Heart (tissue), 3 donors: ENCODE results near the genes RELT, RAB6A and PPME1.

DNA sequence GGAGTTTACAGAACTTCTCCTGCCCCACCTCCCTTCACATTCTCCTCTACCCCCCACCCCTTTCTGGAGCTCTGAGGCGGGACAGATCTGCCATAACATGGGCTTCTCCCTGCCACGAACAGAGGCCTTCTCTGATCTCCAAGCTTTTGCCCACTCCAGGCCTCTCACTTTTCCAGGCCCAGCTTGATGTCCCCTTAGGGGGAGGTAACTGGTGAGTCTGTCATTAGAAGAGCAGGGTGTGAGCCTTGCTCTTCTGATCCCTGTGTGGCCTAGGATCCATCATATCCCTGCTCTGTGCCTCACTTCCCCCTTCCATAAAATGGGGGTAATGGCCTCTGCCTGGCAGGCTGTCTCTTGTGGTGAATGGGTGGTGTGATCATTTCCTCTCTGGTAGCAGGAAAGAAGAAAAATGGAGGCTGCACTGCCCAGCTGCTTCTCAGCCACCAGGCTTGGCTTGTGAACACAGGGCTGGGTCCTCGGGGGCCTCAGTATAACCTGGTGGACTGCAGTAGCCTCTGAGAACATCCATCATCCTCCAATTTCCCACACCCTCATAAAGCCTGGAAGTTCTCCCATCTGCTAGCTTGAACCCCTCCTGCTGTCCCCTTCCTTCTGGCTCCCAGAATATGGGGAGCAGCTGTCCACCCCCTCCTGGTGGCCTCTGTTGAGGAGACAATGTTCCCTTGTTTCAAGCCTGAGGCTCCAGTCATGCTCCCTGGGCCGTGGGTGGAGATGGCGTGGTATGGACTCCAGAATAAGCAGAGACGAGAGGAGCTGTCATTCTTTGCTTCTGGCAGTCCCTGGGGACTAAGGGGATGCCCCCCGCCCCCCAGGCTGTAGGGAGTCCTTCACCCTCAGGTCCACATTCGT lies 5.7 kb downstream of the ARHGEF17 start:
- RAMPAGE, long total RNA, 2 experiments: no peak in any of the 2 experiments

- RAMPAGE, long total RNA, 2 experiments: no peak in any of the 2 experiments
Observed at GRCh38 chr11:73348482-73348961, 27.7 kb upstream of the RELT start.

DNA sequence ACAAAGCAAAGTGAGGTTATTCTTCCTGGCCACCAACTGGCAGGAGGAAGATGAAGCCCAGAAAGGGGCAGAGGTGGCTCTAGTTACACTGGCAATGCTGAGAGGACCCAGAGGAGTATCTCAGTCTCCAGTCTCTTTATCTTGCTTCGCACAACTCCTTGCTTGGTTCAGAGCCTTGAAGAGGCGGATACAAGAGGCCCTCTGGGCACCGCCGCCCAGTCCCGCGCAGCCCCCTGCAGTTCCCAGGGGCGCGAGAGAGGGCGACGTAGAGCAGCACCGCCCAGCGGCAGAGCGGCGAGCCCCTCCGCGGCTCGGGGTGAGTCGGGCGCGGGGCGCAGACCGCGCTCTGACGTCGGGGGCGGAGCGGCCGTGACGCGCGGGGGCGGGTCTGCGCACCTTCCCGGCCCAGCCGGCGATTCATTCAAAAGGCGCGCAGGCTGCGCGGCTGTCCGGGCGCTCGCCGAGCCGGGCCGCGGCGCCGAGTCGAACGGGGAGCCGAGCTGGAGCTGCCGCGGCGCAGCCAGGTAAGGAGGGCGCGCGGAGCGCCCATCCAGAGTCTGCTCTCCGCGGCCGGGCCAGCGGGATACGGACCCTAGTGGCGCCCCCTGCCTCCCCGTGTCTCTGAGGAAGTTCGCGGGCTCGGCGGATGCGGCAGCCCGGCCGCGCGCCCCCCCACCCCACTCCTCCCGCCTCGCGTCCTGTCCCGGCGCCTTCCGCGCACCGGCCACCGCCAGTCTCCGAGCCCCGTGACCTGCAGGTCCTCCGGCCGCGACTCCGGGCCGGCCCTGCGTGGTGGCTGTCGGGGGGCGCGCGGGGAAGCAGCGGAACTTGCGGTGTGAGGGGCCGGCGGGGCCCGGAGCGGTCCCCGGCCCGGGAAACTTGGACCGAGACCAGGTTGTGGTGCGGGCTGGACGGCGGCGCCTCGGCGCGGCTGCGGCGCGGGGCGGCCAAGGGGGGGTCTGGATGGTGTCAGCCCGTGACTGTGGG lies at the start of gene RELT:
Gene RELT, plus strand, starts transcription at position 424 of the 987 bp plus-strand sequence.
- RAMPAGE, long total RNA, 2 experiments: no peak in any of the 2 experiments

GRCh38 chr11:73388172-73389272 lies 12.3 kb downstream of the RELT start:
- RAMPAGE, long total RNA, 2 experiments: no peak in any of the 2 experiments

- RAMPAGE, long total RNA, 2 experiments: no peak in any of the 2 experiments
Observed at GRCh38 chr11:73389992-73390748, 14.0 kb downstream of the RELT start.

DNA sequence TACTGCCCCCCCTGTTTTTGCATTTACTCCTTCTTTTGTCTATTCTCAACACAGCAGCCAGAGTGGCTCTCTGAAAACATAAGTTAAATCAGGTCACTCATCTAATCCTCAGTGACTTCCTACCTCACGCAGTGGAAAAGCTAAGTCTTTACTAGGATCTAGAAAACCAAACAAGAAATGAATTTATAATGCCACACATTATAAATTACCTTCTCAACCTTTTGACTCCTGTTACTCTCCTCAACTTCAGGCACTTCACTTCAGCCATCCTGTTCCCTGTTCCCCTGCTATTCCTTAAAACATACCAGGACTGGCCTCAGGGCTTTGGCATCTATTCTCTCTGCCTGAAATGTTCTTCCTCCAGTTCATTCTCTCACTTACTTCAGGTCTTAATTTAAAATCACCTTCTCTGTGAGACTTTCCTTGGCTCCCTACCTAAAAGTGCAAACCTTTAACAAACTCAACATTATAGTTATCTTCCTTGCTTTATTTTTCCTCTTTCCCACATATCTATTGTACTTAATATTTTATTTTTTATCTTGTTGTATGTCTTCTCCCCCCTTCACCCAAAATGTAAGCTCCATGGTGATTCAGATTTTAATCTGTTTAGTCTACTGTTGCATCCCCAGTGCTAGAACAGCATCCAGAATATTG lies 107.5 kb downstream of the FAM168A start:
- RAMPAGE, long total RNA, 2 experiments: no peak in any of the 2 experiments

DNA sequence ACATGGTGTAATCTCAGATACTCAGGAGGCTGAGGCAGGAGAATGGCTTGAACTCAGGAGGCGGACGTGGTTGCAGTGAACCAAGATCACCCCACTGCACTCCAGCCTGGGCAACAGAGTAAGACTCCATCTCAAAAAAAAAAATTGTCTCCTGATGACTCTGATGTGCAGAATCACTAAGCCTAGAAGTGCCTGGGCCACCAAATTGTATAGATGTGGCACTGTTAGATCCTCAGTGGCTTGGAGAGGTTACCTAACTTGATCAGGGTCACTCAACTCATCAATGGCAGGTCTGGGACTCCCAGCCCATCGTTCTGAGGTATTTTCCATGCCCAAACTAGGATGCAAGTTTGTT lies 10.6 kb downstream of the PLEKHB1 start:
- RAMPAGE, long total RNA, 2 experiments: no peak in any of the 2 experiments

DNA sequence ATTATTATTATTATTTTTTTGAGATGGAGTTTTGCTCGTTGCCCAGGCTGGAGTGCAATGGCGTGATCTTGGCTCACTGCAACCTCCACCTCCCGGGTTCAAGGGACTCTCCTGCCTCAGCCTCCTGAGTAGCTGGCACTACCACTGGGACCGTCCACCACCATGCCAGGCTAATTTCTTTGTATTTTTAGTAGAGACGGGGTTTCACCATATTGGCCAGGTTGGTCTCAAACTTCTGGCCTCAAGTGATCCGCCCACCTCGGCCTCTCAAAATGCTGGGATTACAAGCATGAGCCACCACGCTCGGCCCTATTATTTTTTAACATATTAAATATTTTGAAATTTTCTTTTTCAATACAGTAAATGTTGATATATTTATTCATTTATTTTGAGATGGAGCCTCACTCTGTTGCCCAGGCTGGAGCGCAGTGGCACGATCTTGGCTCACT lies 5.9 kb downstream of the RAB6A start:
- RAMPAGE, long total RNA, 2 experiments: no peak in any of the 2 experiments

- RAMPAGE, long total RNA, 2 experiments: start-site peak on the minus strand in 1 of 2 experiments, at chr11:73760679-73761078 at its widest, 86 to 528 reads per replicate
Observed at GRCh38 chr11:73760610-73761662, at the start of gene RAB6A. TSS of gene RAB6A (minus strand) at chr11:73761074.

DNA sequence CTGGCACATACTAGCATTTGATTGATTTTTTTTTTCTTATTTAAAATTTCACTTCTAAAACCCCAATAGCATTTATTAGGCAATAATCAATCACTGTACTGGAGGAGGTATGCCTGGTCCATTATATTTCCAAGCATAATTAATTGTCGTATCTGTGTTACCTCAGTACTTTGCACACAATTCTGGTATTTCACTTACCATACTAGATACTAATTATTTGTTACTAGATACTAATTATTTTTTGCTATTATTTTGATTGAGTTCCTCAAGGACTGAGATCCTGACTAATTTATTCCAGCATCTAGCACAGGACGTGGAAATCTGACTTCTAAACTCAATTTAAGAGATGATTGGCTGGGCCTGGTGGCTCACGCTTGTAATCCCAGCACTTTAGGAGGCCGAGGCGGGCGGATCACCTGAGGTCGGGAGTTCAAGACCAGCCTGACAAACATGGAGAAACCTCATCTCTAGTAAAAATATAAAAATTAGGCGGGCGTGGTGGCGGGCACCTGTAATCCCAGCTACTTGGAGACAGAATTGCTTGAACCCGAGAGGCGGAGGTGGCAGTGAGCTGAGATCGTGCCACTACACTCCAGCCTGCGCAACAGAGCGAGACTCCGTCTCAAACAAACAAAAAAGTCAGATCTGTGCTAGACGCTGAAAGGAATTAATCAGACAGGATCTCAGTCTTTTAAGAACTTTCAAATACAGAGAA lies 596 bp upstream of the MRPL48 start:
- RAMPAGE, long total RNA, 2 experiments: no peak in any of the 2 experiments

DNA sequence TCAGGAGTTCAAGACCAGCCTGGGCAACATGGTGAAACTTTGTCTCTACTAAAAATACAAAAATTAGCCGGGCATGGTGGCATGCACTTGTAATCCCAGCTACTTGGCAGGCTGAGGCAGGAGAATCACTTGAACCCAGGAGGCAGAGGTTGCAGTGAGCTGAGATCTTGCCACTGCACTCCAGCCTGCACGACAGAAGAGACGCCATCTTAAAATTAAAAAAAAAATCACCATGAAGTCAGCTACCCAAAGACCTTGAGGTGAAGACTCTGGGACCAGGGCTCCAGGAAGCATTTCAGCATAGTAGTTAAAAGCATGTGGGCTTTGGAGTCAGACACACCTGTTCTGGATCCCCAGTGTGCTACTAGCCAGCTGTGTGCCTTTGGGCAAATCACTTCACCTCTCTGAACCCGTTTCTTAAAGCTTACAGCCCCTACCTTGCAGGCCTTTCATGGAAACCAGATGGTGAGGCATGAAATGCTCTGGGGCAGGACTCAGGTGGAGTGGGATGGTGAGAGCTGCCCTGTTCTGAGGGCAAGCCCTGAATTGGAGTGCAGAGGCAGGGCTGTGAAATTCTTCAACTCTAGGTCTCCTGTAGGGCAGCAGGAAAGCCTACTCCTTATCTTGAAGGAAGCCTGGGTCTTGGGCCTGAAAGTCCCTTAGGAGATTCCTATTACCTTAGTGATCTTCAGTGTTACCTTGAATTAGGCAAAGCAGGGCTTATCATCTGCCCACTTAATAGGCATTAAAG lies 10.5 kb downstream of the UCP2 start:
- RAMPAGE, long total RNA, 2 experiments: no peak in any of the 2 experiments

DNA sequence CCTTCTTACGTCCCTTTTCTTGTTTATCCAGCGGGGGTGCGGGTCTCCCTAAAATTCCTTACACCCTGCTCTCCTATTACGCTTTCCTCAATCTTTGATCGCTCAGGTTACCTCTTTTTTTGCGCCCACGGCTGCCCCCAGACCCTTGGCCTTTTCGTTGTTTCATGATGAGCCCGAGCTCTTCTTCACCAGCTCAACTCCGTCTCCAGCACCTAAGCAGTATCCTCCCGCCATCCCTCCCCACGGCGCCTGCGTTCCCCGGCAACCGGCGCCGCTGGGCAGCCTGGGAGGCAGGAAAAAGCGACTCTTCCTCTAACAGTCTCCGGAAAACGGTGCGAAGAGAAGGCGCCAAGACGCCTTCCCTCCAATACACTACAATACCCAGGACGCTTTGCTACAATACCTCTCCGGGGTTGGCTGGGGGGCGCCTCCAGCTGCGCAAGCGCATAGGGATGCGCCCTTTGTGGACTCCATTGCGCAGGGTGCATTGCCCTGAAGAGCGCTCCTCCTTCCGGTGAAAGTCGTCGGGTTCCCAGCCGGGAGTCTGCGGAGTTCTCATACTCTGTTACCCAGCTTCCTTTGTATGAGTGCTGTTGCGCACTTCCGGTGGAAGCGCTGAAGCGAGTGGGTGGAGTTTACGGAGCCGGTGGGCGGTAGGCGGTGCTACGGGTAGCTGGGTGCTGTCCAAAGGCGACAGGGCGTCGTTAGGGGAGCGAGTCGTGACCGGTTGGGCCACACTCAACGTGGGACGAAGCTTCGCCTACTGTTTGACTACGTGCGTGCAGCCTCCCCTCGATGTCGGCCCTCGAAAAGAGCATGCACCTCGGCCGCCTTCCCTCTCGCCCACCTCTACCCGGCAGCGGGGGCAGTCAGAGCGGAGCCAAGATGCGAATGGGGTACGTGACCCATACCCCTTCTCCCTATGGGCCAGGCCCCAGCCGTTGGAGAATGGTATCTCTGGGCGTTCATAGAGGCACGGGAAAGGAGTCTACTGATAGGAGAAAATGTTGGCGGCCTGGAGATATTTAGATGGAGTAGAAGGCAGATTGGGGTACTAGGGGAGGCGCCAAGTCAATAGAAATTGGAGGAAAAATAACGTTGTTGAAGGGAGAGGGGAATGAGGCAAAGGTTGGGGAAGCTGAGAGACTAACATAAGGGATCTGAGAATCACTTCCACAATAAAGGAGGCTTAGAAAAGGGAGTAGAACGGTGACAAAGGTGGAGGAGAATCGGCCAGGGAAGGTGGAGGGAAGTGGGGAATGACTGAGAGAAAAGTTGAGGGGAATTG lies at the start of gene PPME1:
Gene PPME1, plus strand, starts transcription at position 663 of the 1,288 bp plus-strand sequence.
- RAMPAGE, long total RNA, 2 experiments: start-site peak on the minus strand in 1 of 2 experiments, centred at positions 304 to 540 of the sequence, 37 to 64 reads per replicate

- RAMPAGE, long total RNA, 2 experiments: no peak in any of the 2 experiments
Observed at GRCh38 chr11:74333646-74334425, 22.4 kb upstream of the P4HA3 start.

DNA sequence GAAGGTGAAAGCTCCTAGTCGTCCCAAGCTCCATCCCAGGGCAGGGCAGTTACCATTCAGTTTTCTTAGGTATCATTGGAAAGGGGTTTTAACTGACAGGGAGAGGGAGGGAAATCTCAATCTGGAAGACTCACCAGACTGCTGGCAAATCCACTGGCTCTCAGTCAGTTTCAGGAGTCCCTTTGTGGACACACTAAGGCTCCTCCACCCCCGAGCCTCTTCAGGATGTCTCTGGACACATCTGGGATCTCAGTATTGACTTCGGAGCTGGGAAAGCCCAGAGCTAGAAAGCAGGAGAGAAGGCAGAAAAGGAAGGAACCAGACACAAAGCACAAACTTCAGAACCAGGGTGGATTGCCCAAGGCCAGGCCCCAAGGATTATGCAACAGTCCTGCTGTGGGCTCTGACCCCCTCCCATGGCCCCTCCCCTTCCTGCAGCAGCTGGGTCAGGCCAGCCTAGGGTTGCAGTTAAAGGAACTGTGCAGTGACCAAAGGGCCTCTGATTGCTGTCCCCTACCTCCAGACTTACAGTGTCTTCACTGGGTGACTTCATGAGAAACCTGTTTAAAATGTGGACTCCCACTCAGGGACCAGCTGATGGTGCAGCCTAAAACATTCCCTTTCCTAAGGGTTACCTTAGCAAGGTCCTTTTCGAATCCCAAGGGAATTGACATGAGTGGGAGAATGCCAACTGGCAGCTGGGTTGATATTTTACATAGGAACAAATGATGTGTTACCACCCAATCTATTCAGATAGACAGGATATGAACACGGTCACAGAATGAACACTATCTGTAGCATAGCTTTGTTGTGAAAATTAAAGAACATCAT lies 5.3 kb downstream of the KCNE3 start:
- RAMPAGE, long total RNA, 2 experiments: no peak in any of the 2 experiments

- RAMPAGE, long total RNA, 2 experiments: no peak in any of the 2 experiments
Observed at GRCh38 chr11:74643899-74644502, 51.6 kb downstream of the POLD3 start.

DNA sequence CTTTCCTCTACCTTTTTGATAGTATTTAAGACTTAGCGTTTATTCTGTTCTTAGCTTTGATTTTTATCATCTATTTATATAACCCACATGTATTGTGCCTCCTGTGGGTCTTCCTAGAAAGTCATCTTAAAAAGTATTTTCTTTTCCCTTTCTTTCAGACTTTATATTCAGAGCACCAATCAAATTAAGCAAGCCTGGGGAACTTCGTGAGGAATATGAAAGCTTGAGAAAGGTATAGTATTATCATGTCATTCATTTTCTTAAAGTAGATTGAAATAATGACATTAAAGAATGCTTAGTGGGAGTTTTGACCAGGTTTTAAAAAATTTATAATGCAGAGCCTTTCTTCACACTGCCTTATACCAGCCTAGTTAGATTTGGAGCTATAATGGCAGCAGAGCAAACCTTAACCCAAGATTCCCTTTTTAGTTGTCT lies 40.8 kb downstream of the RNF169 start:
- RAMPAGE, long total RNA, 2 experiments: no peak in any of the 2 experiments

DNA sequence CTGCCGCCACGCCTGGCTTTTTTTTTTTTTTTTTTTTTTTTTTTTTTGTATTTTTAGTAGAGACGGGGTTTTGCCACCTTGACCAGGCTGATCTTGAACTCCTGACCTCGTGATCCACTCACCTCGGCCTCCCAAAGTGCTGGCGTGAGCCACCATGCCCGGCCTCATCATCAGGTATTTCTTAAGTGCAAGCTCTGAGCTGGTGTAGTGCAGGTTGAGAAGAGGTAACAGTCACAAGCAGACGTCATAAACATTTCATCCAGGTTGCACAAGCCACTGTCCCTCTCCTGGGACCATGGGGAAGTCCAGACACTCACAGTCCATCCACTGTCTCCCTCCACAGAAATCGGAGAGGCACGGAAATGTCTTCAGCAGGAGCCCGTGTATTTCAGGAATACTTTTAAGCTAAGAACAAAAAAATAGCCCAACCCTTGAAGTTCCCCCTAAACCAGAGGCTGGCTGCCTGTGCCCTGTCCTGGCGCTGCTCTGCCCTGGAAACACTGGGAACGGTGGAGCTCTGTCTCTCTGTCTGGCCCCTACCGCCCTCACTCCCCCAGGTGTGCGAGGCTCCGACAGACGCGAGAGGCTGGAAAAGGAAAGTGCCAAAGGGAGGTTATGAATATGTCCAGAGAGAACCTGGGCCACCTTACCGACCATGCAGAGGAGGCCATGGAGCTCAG lies 10.8 kb upstream of the SLCO2B1 start:
- RAMPAGE, long total RNA, 2 experiments: no peak in any of the 2 experiments

DNA sequence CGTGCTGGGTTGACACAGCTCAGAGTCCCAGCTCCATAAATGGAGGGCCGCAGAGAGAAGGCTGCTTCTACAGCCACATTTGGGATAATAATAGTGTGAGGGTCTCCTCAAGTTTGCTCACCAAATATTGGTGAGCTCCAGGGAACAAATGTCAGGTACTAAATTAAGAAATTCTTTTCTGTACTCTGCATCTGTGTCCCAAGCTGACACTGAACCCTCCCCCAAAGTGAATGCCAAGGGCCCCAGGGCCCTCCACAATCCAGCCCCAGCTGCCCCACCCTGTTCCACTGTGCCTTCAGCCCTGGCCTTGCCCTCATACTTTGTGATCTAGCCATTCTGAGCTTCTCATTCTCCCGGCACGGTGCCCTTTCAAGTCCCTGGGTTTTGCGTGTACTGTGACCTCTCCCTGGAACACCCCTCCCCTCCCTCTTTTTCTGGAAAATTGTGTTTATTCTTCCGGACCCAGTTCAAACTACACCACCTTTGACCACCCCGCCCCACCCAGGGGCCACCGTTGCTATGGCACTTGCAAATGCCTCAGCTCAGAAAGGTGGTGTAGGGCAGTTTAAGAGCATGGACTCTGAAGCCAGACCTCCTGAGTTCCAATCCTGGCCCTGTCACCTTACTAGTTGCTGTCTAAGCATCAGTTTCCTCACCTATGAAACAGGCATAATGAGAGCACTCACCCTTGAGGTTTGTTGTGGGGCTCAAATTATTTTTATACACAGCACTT lies 17.6 kb downstream of the SLCO2B1 start:
- RAMPAGE, long total RNA, 2 experiments: no peak in any of the 2 experiments

DNA sequence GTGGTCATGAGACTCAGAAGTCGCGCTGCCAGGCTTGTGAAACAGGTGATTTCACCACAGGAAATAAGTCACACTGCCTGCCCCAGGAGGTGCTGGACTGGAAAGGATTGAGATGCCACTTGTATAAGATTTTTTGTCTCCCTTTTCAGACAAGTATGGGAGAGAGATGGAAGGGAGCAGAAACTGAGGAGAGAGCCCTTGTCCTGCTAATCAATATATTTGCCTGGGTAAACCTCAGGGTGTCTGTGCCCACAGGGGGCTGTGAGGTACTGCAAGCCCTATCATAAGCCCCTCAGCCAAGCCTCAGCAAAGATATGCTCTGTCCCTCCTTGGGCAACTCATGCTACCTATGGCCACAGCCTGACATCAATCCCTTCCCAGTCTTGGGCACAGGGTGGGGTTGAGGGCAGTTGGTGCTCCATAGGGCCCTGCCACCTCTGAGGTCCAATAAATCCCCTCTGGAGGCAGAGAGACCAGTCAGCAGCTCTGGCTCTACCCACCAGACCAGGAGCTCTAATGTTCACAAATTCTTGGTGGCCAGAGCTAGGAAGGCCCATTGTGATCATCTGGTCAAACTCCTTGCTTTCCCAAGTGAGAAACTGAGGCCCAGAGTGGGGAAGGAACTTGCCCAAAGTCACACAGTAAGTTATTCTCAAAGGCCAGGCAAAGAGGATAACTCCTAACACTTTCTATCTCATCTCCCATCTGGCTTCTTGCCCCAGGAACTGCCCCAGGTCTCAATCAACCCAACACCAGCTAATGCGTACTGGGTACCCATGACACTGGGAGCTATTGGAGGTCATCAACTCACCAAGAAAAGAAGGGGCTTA lies 23.8 kb downstream of the TPBGL start:
- RAMPAGE, long total RNA, 2 experiments: no peak in any of the 2 experiments

DNA sequence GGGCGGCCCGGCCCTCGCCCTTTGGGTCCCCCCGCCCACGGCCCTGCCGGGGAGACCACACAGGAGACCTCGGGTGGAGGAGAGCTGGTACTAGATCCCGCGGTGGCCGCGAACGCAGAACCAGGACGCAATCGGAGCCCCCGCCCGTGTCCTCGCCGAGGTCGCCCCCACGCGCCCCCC lies 187 bp downstream of the ARRB1 start:
- RAMPAGE, long total RNA, 2 experiments: no peak in any of the 2 experiments